A673 (cell line): ENCODE measurements around the genes ECM1 and SCNM1.

DNA sequence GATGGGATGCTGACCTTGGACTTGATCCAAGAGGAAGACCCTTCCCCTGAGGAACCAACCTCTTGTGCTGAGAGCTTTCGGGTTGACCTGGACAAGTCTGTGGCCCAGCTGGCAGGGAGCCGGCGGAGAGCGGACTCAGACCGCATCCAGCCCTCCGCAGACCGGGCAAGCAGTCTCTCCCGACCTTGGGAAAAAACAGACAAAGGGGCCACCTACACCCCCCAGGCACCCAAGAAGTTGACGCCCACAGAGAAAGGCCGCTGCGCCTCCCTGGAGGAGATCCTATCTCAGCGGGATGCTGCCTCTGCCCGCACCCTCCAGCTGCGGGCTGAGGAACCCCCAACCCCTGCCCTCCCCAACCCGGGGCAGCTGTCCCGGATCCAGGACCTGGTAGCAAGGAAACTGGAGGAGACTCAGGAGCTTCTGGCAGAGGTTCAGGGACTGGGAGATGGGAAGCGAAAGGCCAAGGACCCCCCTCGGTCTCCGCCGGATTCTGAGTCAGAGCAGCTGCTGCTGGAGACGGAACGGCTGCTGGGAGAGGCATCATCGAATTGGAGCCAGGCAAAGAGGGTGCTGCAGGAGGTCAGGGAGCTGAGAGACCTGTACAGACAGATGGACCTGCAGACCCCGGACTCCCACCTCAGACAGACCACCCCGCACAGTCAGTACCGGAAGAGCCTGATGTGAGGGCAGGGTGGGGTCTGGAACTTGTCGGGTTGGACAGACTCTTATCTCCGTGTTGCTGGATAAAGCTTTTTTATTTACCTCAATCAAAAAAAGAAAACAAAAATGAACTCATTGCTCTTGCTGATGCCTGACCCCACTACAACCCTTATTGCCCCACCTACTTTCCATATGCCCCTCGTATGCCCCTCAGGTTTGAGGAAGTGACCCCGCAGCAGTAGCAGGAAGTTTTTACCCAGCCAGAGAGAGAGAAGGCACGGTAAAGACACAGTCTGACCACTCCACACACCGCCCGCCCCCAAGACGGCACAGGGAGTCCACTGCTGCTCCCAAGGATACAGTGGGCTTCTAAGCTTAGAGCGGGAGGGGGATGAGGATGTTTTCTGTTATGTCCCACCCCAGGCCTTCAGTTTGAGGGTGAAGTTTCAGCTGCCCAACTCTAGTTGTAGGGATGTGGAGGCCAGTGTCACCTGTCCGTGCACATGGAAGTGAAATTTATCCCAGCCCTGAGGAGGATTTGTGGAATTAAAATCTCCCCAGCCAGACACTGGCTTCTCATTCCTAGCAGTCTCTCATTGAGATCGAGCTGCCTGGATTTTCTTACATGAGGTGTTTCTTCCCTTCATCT lies 9.6 kb downstream of the PLEKHO1 start:
- PRO-cap, result no peak

GRCh38 chr1:150162811-150164000 lies 13.5 kb downstream of the PLEKHO1 start:
- PRO-cap, result bidirectional peak, plus-strand start at chr1:150163444, minus-strand start at chr1:150163110

GRCh38 chr1:150213526-150214671 lies 22.0 kb downstream of the ANP32E start:
- PRO-cap, result bidirectional peak, plus-strand start at chr1:150213785, minus-strand start at chr1:150213601; bidirectional peak, plus-strand start at chr1:150213963, minus-strand start at chr1:150214000

DNA sequence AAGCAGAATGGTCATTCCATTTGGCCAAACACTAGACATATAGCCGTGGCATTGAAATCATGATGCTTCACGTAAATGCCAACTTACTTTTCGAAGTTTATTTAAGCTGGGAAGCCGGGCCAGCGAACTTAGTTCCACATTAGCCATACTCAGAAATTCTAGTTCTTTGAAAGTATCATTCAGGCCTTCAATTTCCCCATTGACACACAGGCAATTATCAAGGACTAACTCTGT lies 4.3 kb downstream of the ANP32E start:
- PRO-cap, result no peak

- PRO-cap, result unidirectional peak, plus-strand start at chr1:150236967; unidirectional peak, minus-strand start at chr1:150237121
Measured at GRCh38 chr1:150236867-150237444, 1.0 kb upstream of the ANP32E start.

- PRO-cap, result bidirectional peak, plus-strand start at chr1:150281959, minus-strand start at chr1:150281891; bidirectional peak, plus-strand start at chr1:150282022, minus-strand start at chr1:150281996; bidirectional peak, plus-strand start at chr1:150282554, minus-strand start at chr1:150282167
Measured at GRCh38 chr1:150281565-150282433, 555 bp upstream of the CIART start.

GRCh38 chr1:150504173-150505059 lies 3.5 kb upstream of the ECM1 start:
- PRO-cap, result no peak

DNA sequence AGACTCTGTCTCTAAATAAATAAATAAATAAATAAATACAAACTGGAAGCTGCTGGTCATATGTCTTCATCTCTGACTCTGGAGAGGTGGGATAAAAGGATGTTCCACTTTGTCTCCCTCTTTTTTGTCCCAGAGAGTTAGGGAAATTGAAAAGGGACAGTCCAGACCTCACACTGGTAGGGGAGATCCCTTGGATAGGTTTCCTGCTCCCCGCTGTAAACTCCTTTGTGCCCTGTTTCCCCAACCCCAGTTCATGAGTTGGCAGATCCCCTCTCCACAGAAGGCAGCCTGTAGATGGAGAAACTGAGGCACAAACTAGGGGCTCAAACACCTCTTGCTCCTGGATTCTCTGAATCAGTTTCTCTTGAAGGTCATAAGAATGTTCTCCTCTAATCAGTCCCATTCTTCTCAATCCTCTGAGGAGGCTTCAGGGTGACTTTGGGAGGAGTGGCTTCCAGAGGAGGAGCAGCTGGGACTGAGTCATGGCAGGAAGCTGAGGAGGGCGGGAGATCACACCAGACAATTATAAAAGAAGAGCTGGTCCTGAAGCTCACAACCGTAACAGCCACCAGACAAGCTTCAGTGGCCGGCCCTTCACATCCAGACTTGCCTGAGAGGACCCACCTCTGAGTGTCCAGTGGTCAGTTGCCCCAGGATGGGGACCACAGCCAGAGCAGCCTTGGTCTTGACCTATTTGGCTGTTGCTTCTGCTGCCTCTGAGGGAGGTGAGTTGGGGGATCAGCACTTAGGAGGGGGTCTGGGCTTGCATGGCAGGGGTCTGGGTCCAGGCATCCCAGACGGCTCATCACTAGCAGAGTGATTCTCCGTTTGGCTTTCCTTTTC lies at the start of gene ECM1:
Gene ECM1 (plus strand): TSS at position 555 of the 843 bp plus-strand sequence.
- PRO-cap, result bidirectional peak, plus-strand start at position 555 of the sequence, minus-strand start at position 413 of the sequence

DNA sequence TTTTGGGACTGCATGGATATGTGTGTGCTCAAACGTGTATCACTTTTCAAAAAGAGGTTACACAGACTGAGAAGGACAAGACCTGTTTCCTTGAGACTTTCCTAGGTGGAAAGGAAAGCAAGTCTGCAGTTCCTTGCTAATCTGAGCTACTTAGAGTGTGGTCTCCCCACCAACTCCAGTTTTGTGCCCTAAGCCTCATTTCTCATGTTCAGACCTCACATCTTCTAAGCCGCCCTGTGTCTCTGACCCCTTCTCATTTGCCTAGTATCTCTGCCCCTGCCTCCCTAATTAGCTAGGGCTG lies 11.2 kb downstream of the ADAMTSL4 start:
- PRO-cap, result no peak

DNA sequence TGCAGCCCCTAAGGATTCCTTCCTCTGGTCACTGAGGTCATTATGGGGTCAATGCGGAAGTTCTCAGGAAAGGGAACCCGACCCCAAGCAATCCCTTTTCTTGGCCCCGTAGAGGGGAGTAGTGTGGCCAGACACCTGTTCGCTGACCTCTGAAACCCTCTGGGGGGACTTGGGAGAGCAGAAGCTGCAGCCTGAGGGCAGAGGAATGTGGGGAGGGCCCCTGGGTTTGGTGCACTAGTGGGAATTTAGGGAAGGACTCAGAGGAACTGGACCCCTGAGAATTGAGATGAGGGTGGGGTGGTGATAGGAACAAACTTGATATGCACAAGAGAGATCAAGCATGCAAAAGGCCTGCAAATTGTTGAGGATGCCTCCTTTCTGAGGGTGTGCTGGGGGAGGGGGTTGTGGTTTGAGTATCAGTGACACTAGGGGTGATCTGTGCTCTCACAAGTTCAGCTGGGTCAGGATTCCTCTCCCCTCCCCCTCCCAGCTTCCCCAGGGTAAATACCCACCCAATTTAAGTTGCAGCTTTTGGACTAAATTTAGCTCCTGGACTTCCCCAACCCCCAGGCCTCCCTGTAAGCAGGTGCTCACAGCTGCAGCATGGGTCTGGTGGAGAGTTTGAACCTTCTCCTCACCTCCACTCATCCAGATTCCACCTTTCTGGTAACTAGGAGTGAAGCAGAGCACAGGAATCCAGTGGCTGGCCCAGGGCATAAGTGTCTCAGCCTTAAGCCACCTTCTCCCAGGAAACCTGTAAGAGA lies 13.4 kb downstream of the ADAMTSL4 start:
- PRO-cap, result no peak

GRCh38 chr1:150567033-150567149 lies 12.5 kb downstream of the MCL1 start:
- PRO-cap, result no peak

DNA sequence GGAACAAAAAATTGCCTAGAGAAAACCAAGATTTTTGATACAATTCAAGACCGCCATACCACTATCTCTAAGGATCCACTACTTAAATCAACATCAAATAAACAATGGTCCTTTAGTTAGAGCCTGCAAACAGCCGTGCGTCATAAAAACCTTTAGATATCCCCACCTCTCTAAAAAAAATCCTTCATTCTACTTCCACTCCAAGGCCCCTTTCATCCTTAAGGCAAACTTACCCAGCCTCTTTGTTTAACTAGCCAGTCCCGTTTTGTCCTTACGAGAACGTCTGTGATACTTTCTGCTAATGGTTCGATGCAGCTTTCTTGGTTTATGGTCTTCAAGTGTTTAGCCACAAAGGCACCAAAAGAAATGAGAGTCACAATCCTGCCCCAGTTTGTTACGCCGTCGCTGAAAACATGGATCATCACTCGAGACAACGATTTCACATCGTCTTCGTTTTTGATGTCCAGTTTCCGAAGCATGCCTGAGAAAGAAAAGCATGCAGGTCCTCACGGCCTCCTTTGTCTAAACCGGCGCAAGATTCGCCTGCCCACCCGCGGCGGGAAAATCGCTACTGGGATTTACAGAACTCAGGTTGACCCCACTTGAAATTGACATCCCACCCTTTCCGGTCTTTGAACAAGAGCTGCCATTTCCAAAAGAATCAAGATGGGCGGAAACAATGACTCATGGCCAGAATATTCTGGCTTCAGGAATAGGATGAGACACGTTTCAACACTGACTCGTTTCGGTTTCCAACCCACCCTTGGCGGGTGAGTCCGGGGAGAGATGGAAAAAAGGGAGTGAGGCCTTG lies 1.2 kb downstream of the MCL1 start:
- PRO-cap, result bidirectional peak, plus-strand start at position 187 of the sequence, minus-strand start outside the sequence; unidirectional peak, plus-strand start at position 276 of the sequence; bidirectional peak, plus-strand start at position 743 of the sequence, minus-strand start at position 573 of the sequence

DNA sequence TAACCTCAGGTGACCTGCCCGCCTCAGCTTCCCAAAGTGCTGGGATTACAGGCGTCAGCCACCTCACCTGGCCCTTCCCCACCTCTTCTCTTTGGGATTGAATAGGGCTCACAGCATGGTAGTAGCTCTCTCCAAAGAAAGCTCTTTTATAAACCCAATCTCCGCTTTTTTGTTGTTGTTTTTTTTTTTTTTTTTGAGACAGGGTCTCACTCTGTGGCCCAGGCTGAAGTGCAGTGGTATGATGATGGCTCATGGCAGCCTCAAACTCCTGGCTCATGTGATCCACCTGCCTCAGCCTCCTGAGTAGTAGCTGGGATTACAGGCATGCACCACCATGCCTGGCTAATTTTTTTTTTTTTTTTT lies 24.1 kb downstream of the ENSA start:
- PRO-cap, result no peak

DNA sequence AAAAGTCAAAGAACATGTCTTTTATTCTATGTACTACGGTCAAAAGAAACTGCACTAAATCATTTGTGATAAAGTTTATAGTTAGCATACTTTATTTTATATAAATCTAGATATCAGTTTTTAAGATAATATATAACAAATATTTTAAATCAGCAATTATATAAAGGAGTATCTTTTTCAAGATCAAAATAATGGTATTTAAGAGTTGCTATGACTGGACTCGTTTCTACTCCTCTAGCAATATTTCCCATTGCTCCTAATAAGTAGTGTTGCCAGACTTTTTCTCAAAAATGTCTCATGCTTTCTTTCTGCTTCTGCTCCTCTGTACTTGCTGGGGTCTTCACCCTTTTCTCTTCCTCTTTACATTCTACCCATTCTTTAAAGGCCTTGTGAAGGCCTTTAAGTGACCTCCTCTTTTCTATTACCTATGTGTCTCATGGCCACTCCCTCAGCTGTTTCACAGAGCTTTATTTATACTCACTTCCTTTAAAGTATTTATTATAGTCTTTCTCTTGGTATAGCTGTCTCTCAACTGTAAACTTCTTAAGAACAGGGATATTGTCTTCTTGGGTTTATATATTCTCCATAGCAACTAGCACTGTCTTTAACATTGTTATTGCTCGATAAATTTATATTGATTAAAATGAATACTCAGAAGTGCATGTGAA lies 910 bp downstream of the GOLPH3L start:
- PRO-cap, result no peak

GRCh38 chr1:150881386-150882204 lies 5.2 kb upstream of the ARNT start:
- PRO-cap, result no peak

DNA sequence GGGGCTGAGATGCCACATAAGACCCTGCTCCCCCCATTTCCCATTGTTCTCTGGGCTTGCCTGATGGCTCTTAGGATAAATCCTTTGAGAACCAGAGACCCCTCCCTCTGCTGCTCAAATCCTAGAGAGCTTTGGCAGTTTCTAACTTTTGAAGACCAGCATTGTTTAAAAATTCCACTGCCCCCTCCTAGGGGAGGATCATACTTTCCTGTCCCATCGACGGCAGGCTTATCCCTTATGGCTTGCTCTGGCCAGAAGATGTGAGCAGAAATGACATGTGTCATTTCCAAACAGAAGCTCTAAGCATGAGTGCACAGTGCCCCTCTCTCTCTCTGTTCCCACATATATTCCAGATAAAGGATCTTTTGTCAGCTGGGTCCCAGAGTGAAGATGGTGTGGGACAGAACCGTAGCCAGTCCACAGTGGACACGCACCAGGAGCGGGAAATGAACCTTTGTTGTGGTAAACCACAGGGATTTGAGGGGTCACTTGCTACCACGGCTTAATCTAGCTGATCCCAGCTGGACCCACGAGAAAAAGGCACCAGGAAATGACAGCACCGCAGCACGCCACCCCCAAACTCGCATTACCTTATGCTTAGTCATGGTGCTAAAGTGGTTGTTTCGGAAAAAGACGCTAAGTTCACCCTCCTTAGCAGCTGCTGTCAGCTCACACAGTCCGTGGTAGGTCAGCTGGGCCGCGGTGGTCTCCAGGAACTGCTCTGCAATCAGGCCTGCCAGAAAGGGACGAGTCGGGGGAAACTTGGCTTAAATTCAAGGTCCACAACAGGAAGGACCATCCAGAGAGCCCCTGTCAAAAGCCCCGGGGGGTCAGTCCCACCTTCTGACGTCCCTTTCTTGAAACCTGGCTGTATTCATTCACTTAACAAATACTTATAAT lies 7.7 kb downstream of the MINDY1 start:
- PRO-cap, result no peak

DNA sequence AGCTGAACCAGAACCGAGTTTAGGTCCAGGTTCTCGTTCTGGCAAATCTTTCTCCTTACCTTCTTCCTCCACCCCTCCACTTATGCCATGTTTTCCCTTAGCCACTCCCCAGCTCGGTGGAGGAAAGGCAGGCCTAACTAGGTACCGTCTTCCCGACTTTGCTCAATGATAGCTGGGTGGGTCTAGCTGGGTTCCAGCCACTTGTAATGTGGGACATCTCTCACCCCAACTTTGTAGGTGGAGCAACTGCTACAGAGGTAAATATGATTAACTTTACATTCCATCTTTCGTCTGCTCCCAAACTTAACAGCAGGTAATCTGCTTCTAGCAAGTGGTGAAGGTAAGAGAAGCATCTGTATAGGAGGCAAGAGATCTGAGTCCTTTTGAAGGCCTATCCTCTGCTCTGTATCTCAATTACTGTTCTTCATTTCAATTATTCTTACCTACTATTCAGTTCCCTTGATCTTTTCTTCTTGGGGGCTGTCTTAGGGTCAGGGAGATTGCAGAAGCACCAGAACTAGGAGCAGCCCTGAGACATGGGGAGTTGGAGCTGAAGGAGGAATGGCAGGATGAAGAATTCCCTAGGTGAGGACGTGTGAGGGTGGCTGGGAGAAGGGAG lies 801 bp downstream of the BNIPL start:
- PRO-cap, result no peak

- PRO-cap, result no peak
Measured at GRCh38 chr1:151047301-151047560, 320 bp upstream of the C1orf56 start.

- PRO-cap, result no peak
Measured at GRCh38 chr1:151145561-151146521, 590 bp downstream of the SEMA6C start.

- PRO-cap, result bidirectional peak, plus-strand start at chr1:151166144, minus-strand start at chr1:151165860
Measured at GRCh38 chr1:151165769-151166361, at the start of gene SCNM1. SCNM1 (plus strand) TSS chr1:151166144.